Measurements from ENCODE around the genes C1QL3, STAM, NSUN6 and ARL5B.

GRCh38 chr10:15231300-15231770 is 62.8 kb upstream of the NMT2 start:
CAGE:
- cytosol, long polyA minus RNA = no peak
- cytosol, long polyA plus RNA = no peak
- long polyA plus RNA = no peak
- nucleus, long polyA minus RNA = no peak
- nucleus, long polyA plus RNA = no peak

GRCh38 chr10:15440242-15441082 is 69.4 kb upstream of the FAM171A1 start:
CAGE:
- cytosol, long polyA minus RNA = no peak
- cytosol, long polyA plus RNA = no peak
- long polyA plus RNA = no peak
- nucleus, long polyA minus RNA = no peak
- nucleus, long polyA plus RNA = no peak

DNA sequence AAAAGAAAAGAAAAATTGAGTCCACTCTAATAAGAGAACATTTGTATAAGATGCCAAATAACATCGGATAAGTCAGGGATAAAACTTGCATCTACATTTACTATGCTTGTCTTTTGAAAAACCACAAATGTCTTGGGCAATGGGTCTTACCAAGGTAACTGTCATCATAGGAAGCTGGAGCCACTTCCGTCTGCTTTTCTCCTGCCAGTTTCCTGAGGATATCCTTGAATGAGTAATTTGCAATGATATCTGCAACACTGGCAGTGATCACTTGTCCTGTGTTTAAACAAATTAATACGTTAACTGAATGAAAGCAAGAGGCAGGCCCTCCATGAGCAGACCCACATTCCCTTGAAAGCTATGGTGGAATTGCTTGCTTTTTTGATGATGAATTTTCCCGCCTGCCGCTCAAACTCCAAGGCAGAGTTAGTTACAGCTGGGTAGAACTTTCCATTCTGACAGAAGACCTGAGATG is 47.2 kb downstream of the ITGA8 start:
CAGE:
- cytosol, long polyA minus RNA = no peak
- cytosol, long polyA plus RNA = no peak
- long polyA plus RNA = no peak
- nucleus, long polyA minus RNA = no peak
- nucleus, long polyA plus RNA = no peak

CAGE:
- cytosol, long polyA minus RNA = no peak
- cytosol, long polyA plus RNA = no peak
- long polyA plus RNA = no peak
- nucleus, long polyA minus RNA = no peak
- nucleus, long polyA plus RNA = no peak
These were observed 19.6 kb upstream of the ITGA8 start for GRCh38 chr10:15739330-15739741.

DNA sequence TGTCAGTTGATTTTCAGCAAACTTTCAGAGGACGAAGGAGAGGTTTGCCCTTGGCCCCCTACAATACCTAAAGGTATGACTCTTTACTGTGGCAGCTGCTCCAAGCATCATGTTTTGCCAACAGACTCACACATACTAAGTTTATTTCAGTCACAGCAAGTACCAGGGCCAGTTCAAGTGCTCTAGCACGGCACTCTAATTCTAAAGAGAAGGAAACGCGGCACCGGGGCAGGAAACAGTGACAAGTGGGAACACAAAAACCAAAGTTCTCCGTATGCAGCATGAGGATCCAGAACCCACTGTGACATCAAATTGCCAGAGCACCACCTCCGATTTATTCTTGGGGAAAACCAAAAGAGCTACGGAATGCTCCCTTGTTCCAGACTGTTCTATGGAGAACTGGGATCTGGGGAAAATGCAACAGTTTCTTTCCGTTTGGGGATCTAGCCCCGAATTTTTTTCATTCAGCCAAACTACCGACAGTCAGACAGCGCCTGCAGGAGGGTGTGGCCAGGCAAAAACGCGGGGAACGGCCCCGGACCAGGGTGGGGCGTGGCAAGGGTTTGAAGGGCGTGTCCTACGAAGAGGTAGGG is 430 bp upstream of the PTER start:
CAGE:
- cytosol, long polyA minus RNA = no peak
- cytosol, long polyA plus RNA = no peak
- long polyA plus RNA = no peak
- nucleus, long polyA minus RNA = no peak
- nucleus, long polyA plus RNA = no peak

DNA sequence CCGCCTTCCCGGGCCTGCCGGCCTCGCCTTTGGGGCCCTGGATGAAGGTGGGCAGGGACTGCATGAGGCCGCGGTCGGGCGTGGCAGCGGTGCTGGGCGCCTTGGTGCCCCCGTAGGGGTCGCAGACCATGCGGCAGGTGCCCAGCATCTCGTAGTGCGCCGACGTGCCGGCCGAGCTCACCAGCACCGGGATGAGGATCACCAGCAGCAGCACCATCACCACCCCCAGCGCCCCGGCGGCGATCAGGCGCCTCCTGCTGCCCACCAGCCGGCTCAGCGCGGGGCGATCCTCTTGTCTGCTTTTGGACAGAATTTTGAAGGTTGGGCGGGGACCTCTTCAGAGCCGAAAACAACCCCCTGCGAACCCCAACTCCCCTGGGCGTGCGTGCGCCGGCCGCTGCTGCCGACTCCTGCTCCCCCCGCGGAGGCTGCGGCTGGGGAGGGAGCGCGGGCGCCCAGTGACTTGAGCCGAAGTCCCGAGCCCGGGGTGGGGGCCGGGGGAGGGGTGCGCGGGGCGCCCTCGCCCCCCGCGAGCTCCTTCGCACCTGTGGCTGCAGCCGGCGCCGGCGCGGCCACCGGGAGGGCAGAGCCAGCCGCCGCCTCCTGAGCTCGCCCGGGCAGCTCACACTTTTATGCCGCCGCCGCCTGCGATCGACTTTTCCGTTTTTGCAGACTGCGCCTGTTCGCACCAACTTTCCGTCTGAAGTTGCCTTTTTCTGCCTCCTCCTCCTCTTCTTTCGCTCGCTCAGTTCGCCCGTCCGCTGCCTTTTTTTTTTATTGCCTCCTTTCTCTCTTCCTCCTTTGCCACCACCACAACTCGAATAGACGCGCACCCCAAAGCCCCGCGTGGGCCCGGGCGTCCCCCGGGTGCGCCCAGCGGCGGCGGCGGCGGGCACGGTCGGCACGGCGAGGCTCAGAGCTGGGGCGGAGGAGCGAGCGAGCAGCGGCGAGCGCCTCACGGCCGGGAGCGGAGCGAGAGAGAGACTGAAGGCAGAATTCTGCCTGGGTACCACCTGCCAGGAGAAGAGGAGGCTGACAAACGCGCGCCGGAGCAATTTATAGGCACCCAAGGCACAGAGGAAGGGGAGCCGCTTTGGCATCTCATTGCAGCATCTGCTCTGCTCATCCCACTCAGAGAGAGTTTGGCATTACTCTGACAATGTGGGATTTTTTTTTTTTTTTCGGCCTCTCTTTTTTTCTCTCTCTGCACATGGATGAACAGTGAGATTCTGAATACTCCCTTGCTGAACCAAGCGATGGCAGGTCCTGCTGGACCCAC is at the start of gene C1QL3:
TSS of gene C1QL3 (minus strand) at position 1,031 of the 1,279 bp plus-strand sequence.
CAGE:
- cytosol, long polyA minus RNA = no peak
- cytosol, long polyA plus RNA = no peak
- long polyA plus RNA = no peak
- nucleus, long polyA minus RNA = no peak
- nucleus, long polyA plus RNA = no peak

GRCh38 chr10:16944923-16945518 is 127.8 kb upstream of the RSU1 start:
CAGE:
- cytosol, long polyA minus RNA = no peak
- cytosol, long polyA plus RNA = no peak
- long polyA plus RNA = no peak
- nucleus, long polyA minus RNA = no peak
- nucleus, long polyA plus RNA = no peak

CAGE:
- cytosol, long polyA minus RNA = no peak
- cytosol, long polyA plus RNA = no peak
- long polyA plus RNA = no peak
- nucleus, long polyA minus RNA = no peak
- nucleus, long polyA plus RNA = no peak
These were observed 126.7 kb downstream of the CUBN start for GRCh38 chr10:17002827-17003439.

GRCh38 chr10:17454995-17455699 is 752 bp upstream of the ST8SIA6 start:
CAGE:
- cytosol, long polyA minus RNA = no peak
- cytosol, long polyA plus RNA = no peak
- long polyA plus RNA = no peak
- nucleus, long polyA minus RNA = no peak
- nucleus, long polyA plus RNA = no peak

DNA sequence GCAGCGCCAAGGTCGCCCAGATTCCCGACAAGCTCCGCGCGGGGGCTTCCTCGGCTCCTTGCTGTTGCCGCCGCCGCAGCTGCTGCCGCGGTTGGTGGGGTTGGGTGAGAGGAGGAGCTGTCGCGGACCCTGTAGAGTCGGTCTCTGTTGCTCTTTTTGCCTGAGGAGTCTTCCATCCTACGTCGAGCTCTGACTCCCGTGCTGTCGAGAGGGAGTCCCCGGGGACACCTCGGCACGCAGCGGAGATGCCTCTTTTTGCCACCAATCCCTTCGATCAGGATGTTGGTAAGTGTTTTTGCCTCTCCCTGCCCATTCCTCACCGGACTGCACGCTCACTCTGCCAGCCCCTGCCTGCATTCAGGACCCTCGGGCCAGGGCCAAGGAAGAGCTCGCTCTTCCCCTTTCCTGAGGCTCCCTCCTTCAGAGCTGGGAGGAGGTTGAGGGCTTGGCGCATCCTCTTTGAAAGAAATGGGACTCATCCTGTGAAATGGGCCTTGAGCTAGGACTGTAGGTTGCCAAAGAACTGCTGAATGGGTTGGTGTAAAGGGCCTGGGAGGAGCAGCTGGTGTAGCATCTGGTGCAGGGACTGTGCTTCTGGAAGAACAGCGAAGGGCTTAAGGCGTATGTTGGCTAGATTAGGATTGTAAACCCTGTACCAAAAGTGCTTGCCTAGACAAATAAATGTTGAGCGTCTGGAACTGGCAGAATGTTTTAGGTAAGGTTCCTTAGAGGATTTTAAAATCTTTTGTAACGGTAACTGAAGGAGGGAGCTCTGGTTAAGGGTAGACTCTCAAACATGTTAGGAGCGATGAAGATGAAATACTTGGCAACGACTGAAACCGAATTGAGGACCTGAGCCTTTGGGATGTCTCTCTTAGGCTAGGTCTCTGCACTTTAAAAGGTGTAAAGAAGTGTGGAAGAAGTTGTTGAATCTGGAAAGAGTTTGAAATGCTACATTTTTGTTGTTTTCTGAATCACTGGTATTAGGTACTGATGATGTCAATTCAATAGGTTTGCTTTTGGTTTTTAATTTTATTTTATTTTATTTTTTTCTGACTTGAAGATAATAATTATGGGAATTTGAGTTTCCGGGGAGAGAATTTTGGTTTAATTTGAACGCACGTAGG is at the start of gene STAM:
TSS of gene STAM (plus strand) at position 57 of the 1,127 bp plus-strand sequence.
CAGE:
- cytosol, long polyA minus RNA = start-site peak on the plus strand centred at position 126 of the sequence, 76 bp wide, 116 reads
- cytosol, long polyA plus RNA = no peak
- long polyA plus RNA = start-site peak on the plus strand centred at position 125 of the sequence, 87 bp wide, 688 and 870 reads in 2 replicates
- nucleus, long polyA minus RNA = start-site peak on the plus strand centred at position 112 of the sequence, 130 bp wide, 294 reads; start-site peak on the plus strand centred at position 872 of the sequence, 281 bp wide, 18 reads
- nucleus, long polyA plus RNA = start-site peak on the plus strand centred at position 140 of the sequence, 168 bp wide, 722 and 527 reads in 2 replicates

DNA sequence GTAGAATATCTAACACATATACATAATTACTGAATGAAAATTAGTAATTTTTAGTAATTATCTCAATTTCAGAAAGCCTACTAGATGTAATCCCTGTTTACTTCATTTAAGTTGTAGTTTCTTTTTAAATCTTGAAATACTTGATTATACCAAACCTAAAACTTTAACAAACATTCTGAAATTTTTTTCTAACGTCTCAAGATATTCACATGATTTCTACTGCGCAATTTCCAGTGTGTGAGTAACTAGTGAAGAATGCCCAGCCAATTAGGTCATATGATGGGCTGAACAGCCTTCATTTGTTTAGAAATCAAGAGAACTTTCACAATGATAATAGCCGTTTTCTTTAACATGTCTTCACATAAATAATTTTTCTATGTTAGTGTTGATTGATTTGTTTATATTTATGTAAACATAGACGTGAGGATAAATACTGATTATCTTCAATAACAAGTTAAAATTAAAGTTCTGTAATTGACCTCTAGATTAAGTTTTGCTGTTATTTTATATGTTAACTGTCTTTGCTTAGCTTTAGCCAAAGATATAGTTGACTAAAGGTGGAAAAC is 21.8 kb downstream of the STAM start:
CAGE:
- cytosol, long polyA minus RNA = no peak
- cytosol, long polyA plus RNA = no peak
- long polyA plus RNA = no peak
- nucleus, long polyA minus RNA = no peak
- nucleus, long polyA plus RNA = no peak

DNA sequence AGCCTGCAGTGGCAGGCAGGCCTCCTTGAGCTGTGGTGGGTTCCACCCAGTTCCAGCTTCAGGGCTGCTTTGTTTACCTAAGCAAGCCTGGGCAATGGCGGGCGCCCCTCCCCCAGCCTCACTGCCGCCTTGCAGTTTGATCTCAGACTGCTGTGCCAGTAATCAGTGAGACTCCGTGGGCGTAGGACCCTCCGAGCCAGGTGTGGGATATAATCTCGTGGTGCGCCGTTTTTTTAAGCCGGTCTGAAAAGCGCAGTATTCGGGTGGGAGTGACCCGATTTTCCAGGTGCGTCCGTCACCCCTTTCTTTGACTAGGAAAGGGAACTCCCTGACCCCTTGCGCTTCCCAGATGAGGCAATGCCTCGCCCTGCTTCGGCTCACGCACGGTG is 84.4 kb downstream of the SLC39A12 start:
CAGE:
- cytosol, long polyA minus RNA = no peak
- cytosol, long polyA plus RNA = no peak
- long polyA plus RNA = no peak
- nucleus, long polyA minus RNA = no peak
- nucleus, long polyA plus RNA = no peak

CAGE:
- cytosol, long polyA minus RNA = no peak
- cytosol, long polyA plus RNA = no peak
- long polyA plus RNA = no peak
- nucleus, long polyA minus RNA = no peak
- nucleus, long polyA plus RNA = no peak
These were observed 4.7 kb downstream of the CACNB2 start for GRCh38 chr10:18144767-18145448.

GRCh38 chr10:18203548-18203932 is 63.3 kb downstream of the CACNB2 start:
CAGE:
- cytosol, long polyA minus RNA = no peak
- cytosol, long polyA plus RNA = no peak
- long polyA plus RNA = no peak
- nucleus, long polyA minus RNA = no peak
- nucleus, long polyA plus RNA = no peak

DNA sequence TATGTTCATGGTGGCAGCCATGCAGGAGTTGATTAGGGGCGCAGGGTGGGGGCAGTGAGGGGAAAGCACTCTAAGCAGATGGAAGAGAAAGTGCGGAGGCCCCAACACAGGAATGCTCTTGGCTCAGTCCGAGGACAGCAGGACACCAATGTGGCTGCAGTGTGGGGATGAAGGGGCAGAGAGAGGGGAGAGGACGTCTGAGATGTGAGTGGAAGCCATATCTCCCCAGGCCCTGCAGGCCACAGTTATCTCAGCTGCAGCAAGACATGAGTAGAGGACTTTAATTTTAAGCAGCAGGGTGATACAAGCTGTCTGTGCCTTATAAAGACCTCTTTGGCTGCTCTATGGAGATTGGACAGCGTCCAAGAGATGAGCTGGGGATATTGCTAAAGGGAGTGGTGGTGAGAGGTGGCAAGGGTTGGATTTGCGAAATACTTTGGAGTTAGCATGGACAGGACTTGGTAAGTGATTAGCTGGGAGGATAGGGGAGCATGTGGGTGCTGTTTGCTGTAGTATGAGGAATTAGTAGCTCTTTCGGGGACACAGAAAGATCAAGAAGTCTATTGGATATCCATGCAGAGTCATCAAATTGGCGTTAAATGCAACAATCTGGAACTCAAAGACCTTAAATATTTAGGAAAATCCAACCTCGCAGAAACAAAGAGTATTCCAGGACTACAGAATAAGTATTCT is 191.8 kb downstream of the CACNB2 start:
CAGE:
- cytosol, long polyA minus RNA = no peak
- cytosol, long polyA plus RNA = no peak
- long polyA plus RNA = no peak
- nucleus, long polyA minus RNA = no peak
- nucleus, long polyA plus RNA = no peak

GRCh38 chr10:18393490-18393886 is 253.3 kb downstream of the CACNB2 start:
CAGE:
- cytosol, long polyA minus RNA = no peak
- cytosol, long polyA plus RNA = no peak
- long polyA plus RNA = no peak
- nucleus, long polyA minus RNA = no peak
- nucleus, long polyA plus RNA = no peak

GRCh38 chr10:18651241-18652141 is at the start of gene NSUN6:
Gene NSUN6 (minus strand): TSS chr10:18651587.
CAGE:
- cytosol, long polyA minus RNA = start-site peak on the minus strand at chr10:18651583-18651587, 393 reads
- cytosol, long polyA plus RNA = no peak
- long polyA plus RNA = start-site peak on the minus strand at chr10:18651582-18651622, 222 and 73 reads in 2 replicates
- nucleus, long polyA minus RNA = start-site peak on the minus strand at chr10:18651583-18651602, 231 reads
- nucleus, long polyA plus RNA = no peak

DNA sequence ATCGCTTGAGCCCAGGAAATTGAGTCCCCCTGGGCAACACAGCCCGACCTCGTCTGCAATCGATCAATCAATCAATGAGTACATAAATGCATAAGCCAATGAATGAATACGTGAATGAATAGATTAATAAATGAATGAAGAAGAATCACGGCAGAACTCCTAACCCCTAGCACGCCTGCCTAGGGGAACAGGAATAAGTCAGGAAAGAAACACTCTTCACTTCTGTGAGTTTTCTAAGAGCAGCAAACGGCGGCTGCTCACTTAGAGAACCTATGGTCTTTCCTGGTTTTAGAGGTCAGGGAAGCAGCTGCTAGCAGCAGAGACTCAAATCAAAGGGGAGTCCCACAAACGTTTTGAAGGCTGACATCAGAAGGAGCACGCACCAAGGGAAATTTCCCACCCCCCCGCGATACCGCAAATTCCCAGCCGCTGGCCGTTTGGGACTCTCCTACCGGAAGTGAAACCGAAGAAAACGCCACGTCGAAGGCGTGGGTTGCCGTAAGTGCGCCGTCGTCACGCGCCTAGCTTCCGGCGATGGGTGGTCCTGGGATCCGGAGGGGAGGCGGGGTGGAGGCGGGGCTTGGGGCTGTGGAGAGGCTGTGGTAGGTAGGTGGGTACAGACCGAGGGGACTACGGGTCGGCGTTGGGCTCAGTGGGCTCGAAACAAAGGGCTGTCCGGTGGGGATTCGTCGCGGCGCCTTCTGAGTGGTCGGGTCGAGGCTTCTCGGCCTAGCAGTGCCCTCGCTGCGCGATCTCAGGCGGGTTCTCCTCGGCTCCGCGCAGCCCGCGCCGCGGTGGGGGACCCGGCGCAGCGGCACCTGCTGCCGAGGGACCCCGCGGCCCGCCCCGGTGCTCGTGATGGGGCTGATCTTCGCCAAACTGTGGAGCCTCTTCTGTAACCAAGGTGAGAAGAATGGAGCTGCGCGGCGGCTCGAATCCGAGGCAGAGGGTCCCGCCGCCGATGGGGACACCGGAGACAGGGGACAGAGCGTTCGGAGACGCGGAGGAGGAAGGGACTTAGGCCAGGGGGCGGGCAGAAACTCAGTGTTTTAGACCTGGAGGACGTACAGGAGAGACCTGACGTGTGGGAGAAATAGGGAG is at the start of gene ARL5B:
TSS of gene ARL5B (plus strand) at position 652 of the 1,101 bp plus-strand sequence.
CAGE:
- cytosol, long polyA minus RNA = start-site peak on the plus strand centred at position 640 of the sequence, 54 bp wide, 89 reads
- cytosol, long polyA plus RNA = start-site peak on the plus strand centred at position 637 of the sequence, 121 bp wide, 162 and 67 reads in 2 replicates
- long polyA plus RNA = start-site peak on the plus strand centred at position 645 of the sequence, 99 bp wide, 522 and 177 reads in 2 replicates
- nucleus, long polyA minus RNA = start-site peak on the plus strand centred at position 647 of the sequence, 76 bp wide, 203 reads
- nucleus, long polyA plus RNA = start-site peak on the plus strand centred at position 657 of the sequence, 96 bp wide, 384 and 234 reads in 2 replicates

DNA sequence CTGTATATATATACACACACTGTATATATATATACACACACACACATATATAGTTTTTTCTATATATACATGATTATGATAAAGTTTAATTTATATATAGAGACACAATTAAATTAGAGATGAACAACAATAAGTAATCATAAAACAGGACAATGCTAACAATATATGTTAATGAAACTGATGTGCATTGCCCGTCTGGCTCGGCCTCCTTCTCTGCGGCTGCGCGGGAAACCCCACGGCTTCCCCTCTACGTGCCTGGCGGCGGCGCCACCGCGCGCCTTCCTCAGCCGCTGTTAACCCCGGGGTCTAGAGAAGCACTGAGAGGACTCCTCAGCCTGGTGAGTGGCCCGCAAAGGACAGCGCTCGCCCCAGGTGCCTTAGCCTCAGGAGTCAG is 50.8 kb downstream of the ARL5B start:
CAGE:
- cytosol, long polyA minus RNA = no peak
- cytosol, long polyA plus RNA = no peak
- long polyA plus RNA = no peak
- nucleus, long polyA minus RNA = no peak
- nucleus, long polyA plus RNA = no peak

GRCh38 chr10:19817101-19817339 is 788 bp downstream of the PLXDC2 start:
CAGE:
- cytosol, long polyA minus RNA = no peak
- cytosol, long polyA plus RNA = no peak
- long polyA plus RNA = no peak
- nucleus, long polyA minus RNA = no peak
- nucleus, long polyA plus RNA = no peak